Panc1 (cell line): ENCODE measurements around a stretch of chr7.

- RRBS, 2 experiments = 3 to 15% methylated on average over 7 to 9 of the region's 33 CpGs
Observed at GRCh38 chr7:73703631-73704299, 15.7 kb downstream of the STX1A start.

DNA sequence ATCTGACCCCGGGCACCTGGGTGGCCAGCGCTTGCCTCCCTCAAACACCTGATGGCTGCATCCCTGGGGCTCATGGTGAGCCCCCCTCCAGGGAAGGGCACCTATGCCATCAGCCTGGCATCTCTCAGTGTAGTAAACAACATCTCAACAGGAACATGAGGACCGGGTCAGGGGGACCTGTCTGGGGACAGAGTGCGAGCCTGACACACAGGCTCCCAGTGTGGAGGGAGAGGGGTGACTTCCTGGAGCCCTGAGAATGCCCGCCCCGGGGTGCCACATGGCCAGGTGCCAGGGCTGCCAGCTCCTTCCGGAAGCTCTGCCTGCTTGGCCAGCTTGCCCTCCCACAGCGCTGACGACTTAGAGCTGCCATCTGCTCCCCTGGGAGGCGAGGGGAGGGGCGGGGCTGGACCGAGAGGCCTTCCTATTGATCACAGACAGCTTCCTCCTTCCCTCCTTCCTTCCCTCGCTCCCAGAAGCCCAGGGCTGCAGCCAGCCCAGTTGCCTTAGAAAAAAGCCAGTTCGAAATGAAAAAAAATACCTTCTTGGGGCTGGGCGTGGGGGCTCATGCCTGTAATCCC is 12.3 kb downstream of the STX1A start:
- RRBS, 2 experiments = 3 to 8% methylated on average over 5 of the region's 15 CpGs

DNA sequence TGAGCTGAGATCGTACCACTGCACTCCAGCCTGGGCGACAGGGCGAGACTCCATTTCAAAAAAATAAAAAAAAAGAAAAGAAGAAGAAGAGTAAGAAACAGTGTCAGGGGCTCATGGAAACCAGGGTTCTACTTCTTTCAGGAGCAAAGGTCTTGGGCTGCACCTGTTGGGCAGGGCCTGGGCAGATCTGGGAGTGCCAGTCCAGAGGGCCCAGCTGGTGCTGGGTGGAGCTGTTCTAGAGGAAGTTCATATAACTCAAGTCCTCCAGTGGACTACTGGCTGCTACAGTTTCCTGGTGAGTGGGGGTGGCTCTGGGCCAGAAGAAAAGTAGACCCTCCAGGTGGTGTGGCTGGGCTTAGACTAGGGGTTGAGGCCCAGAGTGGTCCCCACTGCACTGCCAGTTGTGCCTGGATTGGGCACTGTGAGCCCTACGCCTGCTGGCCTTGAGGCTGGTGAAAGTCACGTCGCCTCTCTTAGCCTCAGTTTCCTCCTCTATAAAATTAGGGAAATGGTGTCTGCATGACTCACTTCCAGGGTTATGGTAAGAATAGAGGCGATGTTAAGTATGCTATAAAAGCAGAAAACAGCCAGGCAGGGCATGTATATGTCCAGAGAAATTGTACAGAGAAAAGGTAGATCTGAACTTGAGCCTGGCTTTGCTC is 3.6 kb upstream of the CLDN3 start:
- RRBS, 2 experiments = no CpG with 5 or more reads among the region's 7 CpGs

DNA sequence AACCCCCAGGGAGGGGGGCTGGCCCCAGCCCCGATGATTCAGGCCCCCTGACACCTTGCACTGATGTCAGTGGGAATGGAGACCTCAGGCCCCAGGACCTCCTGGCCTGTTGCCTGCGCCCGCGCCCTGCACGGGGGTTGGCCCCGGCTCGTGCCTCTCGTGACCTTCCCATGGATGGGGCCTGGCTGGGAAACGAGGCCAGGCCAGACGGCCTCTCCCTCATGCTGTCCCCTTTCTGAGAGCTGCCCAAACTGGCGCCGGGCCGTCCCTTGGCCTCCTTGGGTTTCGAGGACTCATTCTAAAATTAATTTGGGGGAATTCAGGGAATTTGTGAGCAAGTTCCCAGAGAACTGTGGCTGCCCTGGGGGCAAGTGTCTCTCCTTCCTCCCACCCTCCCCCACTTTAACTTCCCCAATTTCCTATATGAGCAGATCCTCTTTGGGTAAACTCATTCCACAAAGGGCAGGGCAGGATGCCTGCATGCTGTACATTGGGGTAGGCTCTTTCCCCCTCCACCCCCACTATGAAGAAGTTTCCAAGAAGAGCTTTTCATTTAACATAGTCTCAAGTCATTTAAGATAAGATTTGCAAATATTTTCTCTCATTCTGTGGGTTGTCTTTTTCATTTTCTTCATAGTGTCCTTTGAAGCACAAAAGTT is 34.3 kb downstream of the TMEM270 start:
- RRBS, 2 experiments = 67% methylated on average over 5 of the region's 14 CpGs; no CpG with 5 or more reads in 1 of the 2 experiments

- RRBS, 2 experiments = no CpG with 5 or more reads among the region's 10 CpGs
Observed at GRCh38 chr7:74029813-74030556, 2.0 kb downstream of the ELN start.

GRCh38 chr7:74094448-74095404 is 11.1 kb downstream of the LIMK1 start:
- RRBS, 2 experiments = 2 to 8% methylated on average over 6 to 13 of the region's 29 CpGs

- RRBS, 2 experiments = no CpG with 5 or more reads among the region's 9 CpGs
Observed at GRCh38 chr7:74175248-74175945, 1.2 kb downstream of the EIF4H start.

DNA sequence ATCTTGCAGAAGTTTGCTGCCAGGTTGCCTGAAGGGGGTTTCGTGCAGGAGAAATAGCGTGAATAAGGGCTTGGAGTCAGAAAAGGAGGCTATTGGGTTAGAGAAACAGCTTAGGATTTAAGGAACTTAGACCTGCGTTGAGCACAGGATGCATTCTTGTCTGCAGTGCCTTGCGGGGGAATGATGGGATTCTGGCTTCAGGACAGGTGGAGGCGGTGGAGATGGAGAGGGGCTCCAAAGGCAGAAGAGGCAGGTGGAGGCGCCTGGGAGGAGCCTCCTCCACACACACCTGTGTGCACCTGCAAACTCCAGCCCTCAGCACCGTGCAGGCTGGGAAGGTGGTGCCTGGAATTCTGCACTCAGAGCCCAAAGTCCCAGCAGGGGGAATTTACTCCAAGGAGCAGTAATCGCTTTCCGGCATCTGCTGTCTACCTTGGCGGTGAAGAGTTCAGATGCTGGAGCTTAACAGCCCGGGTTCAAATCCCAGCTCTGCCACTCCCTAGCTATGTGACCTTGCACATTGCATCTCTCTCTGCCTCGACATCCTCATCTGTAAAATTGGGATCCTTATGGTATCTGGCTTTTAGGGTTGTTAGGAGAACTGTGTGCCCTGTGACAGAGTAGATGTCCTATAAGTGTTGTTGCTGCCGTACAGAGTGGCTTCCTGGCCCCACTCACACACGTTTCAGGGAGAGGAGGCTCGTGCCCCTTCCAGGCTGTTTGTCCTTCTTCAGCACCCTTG is 1.9 kb downstream of the CLIP2 start:
- RRBS, 2 experiments = 43 to 71% methylated on average over 3 of the region's 15 CpGs

DNA sequence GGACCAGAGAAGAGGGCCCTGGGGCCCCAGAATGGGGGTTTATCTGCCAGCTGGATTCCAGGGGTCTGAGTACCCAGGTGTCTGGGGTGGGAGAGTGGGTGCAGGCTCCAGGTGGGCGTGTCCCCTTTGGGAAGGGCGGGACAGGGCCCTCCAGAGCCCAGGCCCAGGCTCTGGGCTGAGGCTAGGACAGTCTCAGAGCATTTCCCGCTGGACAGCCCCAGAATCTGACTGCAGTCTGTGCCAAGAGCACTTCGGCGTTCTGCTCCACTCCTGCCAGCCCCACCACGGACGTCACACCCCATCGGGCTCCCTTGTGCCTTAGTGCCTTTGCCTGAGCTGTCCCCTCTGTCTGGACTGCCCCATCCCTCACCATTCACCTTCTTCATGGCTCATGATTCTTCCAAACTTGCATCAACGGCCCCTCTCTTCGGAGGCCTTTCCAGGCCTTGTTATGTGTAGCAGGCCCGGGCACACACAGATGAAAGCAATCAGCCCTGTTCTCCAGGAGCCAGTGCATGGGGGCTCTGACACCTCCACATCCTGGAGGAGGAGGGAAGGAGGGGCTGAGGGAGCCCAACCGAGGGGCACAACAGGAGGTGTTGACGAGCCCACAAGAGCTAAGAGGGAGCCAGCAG is 41.5 kb downstream of the GTF2IRD1 start:
- RRBS, 2 experiments = no CpG with 5 or more reads among the region's 13 CpGs

GRCh38 chr7:74656835-74657617 is 492 bp upstream of the GTF2I start:
- RRBS, 2 experiments = under 1 to 4% methylated on average over 22 to 24 of the region's 54 CpGs

- RRBS, 2 experiments = 3 to 10% methylated on average over 1 of the region's 12 CpGs
Observed at GRCh38 chr7:74658767-74659058, 1.2 kb downstream of the GTF2I start.

- RRBS, 2 experiments = no CpG with 5 or more reads among the region's 15 CpGs
Observed at GRCh38 chr7:74721546-74722332, 52.1 kb upstream of the NCF1 start.

DNA sequence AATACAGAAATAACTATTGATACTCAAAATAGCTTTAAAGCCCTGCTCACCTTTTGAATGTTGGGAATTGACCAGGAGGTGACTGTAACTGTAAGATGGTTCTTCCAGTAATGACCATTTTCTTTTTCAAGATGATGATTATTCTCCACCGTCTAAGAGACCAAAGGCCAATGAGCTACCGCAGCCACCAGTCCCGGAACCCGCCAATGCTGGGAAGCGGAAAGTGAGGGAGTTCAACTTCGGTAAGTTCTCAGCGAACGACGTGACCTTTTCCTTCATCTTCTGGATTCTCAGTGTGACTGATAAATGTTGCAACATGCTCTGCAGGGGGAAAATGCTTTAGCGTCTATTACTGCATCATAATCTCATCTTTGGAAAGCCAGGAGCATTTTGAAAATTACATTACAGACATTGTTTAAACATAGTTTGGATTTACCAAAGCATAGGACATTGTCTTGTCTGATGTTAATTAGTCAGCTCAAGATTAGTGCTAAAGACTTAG is 45.1 kb upstream of the NCF1 start:
- RRBS, 2 experiments = no CpG with 5 or more reads among the region's 10 CpGs

GRCh38 chr7:74874760-74875239 is 23.4 kb upstream of the GTF2IRD2 start:
- RRBS, 2 experiments = 0 to 38% methylated on average over 1 of the region's 15 CpGs

DNA sequence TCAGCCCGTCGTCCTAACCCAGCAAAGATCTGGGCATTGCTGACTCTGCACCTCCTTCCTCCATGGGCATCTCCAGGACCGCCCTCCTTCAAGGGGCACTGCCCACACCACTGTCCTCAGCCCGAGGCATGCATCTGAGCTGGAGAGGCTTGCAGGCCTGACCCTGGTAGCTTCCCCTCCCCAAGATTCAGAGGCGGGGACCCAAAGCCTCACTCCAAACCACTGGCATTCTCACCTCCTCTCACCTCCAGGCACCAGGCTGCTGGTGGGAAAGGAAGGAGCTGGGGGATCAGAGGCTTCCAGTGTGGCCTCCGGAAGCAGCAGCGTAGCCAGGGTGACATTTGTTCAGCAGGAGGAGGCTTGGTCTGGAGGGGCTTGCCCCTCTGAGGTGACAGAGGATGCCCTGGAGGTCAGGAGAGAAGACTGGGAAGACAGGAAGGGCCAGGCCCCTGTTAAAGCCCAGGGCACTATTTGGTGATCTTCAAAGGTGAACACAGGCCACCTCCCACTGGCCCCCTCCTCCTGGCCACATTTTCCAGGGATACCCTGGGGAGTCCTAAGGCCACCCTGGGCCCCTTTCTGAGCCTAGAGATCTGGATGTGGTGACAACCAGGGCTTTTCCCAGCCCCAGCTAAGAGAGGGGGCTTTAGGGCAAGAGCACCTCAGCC is 44.8 kb downstream of the RCC1L start:
- RRBS, 2 experiments = no CpG with 5 or more reads among the region's 7 CpGs

GRCh38 chr7:75030591-75031286 is 42.9 kb downstream of the RCC1L start:
- RRBS, 2 experiments = no CpG with 5 or more reads among the region's 10 CpGs

DNA sequence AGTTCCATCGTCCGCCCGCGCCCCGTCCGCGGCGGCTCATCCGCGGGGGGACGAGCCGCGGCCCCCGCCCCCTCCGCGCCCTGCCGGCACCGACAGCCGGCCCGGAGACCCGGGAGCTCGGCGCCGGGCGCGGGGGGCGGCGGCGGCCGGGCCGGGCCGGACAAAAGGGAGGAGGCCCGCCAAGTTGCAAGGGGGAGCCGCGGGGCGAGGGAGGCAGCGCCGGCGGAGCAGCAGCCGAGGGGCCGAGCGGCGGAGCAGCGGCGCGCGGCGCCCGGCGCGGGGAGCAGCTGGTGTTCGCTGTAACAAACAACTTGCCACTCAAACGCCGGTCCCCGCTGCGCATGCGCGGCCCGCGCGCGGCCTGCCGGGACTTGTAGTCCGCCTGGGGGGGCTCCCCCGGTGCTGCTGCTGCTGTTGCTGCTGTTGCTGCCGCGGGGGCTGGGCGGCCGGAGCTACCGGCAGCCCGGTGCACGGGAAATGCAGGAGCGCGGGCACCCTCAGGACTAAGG is 43.1 kb upstream of the SPDYE13 start:
- RRBS, 2 experiments = no CpG with 5 or more reads among the region's 74 CpGs

GRCh38 chr7:75395158-75395543 is 278 bp upstream of the TRIM73 start:
- RRBS, 2 experiments = no CpG with 5 or more reads among the region's 33 CpGs

DNA sequence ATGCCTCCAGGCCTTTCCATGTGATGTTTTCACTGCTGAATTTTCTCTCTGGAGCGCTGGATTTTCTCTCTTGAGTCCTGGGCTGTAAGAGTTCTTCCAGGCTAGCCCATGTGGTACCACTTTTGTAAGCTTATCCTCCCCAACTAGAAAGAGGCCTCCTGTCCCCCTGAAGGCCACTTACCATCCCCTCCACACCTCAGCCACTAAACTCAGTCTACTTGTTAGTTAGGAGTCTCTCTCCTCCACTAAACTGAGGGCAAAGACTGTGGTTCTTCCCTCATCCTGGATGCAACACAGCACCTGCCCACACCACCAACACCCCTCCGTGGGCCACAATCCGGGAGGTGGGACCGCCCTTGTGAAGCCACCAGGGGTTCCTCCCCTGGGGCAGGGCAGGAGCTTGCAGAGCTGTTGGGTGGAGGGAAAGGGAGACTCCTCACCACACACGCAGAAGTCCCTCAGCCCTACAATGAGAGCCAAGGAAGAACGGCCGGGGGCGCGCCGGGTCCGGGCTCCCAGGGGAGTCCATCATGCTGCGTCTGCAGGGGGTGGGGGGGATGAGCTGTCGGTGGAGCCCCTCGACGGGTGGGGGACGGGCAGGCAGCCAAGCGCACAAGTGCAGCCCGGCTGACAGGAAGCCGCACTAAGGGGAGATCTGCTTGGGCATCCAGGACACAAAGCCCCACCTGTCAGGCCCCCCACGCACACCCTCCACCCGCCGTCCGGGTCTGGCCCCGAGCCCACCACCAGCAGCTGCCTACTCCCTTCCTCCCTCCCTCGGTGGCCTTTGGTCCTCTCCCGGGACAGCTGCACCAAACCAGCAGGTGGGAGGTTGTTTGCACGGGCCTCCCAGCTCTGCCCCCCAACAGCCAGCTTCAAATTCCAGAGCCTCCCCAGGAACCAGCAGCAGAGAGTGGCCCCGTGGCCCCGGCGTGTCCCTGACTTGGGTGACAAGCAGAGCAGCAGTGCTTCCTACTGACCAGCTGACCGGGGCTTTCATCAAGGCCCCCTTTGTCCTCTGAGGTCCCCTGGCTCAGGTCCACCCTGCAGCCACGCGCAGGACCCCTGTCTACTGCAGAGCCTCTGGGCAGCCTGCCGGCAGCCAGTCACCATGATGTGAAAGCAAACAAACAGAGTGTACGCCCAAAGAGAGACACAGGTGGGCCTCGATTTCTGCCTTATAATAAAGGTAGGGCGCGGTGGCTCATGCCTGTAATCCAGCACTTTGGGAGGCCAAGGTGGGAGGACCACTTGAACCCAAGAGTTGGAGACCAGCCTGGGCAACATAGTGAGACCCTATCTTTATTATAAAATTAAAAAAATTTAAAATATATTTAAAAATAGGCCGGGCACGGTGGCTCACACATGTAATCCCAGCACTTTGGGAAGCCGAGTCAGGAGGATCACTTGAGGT is 50.4 kb downstream of the HIP1 start:
- RRBS, 2 experiments = 57 to 60% methylated on average over 13 to 16 of the region's 41 CpGs

- RRBS, 2 experiments = no CpG with 5 or more reads among the region's 11 CpGs
Observed at GRCh38 chr7:75788119-75788690, 16.2 kb upstream of the CCL26 start.